ENCODE results near the genes TBX1, TXNRD2, DGCR8 and ZDHHC8.

- PRO-cap, result no peak
Measured at GRCh38 chr22:19723726-19724726, 687 bp downstream of the GP1BB start.

DNA sequence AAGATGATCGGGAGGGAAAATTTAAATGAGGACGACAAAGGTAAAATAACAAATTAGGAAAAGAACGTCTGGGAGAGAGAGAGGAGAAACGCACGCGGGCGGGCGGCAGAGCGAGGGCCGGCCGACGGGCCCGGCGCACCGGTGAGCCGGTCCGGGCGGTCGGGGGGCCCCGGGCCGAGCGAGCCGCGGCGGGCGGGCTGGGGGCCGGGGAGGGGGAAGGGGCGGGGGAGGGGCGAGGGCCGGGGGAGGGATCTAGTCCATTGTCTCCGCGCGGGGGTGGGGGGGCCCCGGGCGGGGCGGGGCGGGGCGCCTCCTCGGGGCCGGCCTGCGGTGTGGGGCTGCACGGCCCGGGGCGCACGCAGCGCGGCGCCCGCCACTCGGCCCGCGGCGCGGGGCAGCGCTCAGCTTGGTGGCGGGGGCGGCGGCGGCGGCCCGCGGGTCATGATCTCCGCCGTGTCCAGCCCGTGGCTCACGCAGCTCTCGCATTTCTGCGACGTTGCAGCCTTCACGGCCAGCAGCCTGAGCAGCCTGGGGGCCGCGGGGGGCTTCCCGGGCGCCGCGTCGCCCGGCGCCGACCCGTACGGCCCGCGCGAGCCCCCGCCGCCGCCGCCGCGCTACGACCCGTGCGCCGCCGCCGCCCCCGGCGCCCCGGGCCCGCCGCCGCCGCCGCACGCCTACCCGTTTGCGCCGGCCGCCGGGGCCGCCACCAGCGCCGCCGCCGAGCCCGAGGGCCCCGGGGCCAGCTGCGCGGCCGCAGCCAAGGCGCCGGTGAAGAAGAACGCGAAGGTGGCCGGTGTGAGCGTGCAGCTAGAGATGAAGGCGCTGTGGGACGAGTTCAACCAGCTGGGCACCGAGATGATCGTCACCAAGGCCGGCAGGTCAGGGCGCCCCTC lies at the start of gene TBX1:
Gene TBX1 (plus strand): TSS at position 376 of the 893 bp plus-strand sequence.
- PRO-cap, result no peak

DNA sequence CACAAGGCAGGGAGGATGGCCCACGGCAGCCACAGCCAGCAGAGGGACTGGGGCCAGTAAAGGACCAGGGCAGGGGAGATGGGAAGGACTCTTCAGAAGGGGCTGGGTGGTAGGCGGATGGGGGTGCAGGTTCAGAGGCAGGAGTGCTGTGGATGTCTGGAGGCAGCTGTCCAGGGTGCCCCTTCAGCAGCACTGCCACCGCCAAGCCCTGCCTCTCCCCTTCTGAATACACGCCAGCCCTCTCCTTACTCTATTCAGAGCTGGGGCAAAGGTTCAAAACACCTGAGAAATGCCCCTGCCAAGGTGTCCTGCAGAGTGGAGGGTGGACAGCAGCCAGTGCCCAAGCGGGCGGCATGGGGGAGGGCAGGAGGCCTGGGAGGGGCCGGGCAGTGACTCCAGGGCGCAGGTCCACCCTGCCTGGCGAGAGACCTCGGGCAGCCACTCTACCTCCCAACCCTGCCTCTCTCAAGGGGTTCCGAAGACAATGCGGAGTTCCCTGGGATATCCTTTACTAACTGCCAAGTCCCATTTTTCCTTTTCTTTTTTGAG lies 31.9 kb downstream of the GNB1L start:
- PRO-cap, result unidirectional peak, plus-strand start at position 425 of the sequence

- PRO-cap, result no peak
Measured at GRCh38 chr22:19844003-19845079, 10.3 kb downstream of the GNB1L start.

- PRO-cap, result no peak
Measured at GRCh38 chr22:19848271-19849465, 6.0 kb downstream of the GNB1L start.

GRCh38 chr22:19937250-19938038 lies 4.1 kb upstream of the COMT start:
- PRO-cap, result no peak

DNA sequence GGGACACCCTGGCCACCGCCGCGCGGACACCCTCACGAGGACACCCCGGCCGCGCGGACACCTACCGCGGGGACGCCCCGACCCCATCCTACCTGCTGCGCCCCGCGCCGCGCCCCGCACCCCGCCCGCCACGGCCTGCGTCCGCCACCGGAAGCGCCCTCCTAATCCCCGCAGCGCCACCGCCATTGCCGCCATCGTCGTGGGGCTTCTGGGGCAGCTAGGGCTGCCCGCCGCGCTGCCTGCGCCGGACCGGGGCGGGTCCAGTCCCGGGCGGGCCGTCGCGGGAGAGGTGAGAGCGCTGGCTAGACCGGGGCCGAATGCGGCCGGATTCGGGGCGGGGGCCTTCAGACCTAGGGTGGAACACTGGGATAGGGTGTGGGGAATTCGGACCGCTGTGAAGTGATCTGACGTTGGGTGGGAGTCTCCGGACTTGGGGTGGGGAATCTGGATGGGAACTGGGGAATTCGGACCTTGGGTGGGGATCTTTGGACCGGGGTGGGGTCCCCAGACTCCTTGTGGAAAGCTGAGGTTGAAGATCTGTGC lies at the start of gene TXNRD2:
Gene TXNRD2 (minus strand): TSS at position 210 of the 543 bp plus-strand sequence.
- PRO-cap, result bidirectional peak, plus-strand start at position 263 of the sequence, minus-strand start at position 210 of the sequence

- PRO-cap, result unidirectional peak, minus-strand start at chr22:19987167
Measured at GRCh38 chr22:19986856-19987637, 29.6 kb downstream of the ARVCF start.

DNA sequence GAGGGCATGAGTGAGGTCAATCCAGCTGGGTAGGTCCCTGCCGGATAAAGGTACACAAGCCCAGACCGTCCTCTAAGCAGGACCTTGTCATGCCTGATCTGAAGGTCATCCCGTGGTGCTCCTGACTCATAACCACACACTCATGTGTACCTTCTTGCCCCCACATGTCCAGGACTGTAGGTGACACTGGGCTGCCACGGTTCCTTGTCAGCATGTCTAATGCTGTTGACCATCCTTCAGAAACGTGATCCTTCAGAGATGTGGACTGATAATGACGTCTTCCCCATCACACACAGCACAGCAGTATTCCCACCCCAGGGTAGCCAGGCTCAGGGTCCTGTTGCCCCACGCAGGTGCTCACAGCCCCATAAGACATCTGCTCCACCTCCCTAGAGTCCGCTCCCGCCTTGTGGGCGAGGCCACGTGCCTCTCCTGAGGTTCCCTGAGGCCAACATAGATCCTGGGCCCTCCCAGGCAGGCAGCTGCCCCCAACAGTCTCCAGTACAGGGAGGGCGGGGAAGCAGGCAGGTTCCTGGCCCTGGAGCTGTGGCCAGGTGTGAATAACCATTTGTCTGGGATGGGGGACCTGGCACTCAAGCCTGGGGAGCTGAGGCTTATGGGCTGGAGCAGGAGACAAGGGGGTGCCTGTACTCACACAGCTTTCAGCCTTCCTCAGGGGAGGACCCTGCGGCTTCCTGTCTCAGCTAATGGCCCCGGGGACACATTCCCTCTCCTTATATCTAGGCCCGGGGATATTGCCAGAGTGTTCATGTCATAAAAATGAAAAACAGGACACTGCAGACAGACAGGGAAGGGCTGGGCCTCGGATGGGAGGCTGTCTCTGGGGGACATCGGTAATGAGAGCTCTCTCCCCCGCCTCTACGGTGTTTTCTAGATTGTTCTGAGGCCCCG lies 5.8 kb downstream of the ARVCF start:
- PRO-cap, result no peak

GRCh38 chr22:20033060-20033245 lies 12.0 kb downstream of the TANGO2 start:
- PRO-cap, result no peak

- PRO-cap, result bidirectional peak, plus-strand start at chr22:20080041, minus-strand start at chr22:20079923; bidirectional peak, plus-strand start at chr22:20080261, minus-strand start at chr22:20080085; bidirectional peak, plus-strand start at chr22:20080531, minus-strand start at chr22:20080466
Measured at GRCh38 chr22:20079604-20080912, at the start of gene DGCR8. Gene DGCR8 (plus strand): TSS chr22:20080241.

DNA sequence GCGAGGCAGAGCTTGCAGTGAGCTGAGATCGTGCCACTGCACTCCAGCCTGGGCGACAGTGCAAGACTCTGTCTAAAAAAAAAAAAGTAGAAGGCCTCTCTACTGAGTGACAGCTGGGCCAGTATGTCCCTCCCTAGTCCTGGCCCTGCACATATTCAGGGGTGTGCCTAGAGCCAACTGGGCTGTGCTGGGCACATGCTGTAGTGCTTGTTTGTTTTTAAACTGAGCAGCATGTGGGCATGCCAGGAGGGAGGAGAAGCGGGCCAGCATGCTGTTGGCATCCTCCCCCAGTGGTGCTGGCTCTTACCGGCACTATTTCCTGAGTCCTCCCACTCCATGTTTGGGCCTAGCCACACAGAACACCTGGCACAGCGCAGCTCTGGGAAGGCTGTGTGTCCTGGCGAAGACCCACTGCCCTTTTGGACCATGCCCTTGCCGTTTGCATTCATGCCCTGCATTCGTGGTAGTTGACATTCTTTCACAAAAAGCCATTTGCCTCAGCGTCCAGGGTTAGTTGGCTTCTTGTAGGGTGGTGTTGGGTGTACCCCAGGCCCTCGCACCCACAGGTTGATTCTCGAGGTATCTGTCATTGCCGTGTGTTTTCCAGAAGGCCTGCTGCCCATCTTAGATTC lies 13.4 kb downstream of the DGCR8 start:
- PRO-cap, result no peak

GRCh38 chr22:20108347-20109380 lies 7.2 kb upstream of the RANBP1 start:
- PRO-cap, result no peak

- PRO-cap, result bidirectional peak, plus-strand start at chr22:20131811, minus-strand start at chr22:20131707
Measured at GRCh38 chr22:20131452-20132272, at the start of gene ZDHHC8. Gene ZDHHC8 (plus strand): TSS chr22:20131804.

- PRO-cap, result no peak
Measured at GRCh38 chr22:20155171-20155921, 4.5 kb upstream of the CCDC188 start.

DNA sequence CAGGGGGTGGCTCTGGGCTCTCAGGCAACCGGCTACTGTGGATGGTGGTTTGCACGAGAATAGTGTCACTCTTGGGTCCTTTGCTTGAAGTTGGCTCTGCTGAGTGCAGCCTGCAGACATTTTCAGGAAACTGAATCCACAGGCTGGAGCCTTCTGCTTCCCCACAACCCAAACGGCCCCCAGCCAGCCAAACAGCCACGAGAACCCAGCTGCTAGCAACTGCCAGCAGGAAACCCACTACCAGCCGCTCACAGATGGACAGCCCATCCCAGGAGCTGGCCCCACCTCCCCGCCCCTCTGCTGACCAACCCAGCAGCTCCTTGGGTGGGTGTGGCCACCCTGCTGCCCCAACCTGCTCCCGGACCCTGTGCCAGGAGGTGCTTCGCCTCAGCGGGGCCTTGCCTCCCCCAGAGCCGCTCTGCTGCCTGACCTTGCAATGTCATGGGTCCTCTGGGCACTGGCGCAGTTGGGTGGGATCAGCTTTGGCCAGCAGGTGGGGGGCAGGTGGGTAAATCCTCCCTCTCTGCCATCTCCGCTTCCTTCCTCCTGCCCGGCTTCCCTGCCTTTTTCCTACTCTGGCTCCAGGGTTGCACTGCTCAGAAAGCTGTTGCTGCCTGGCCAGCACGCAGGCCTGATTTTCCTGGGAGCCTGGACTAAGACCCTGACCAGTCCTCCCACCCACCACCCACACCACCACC lies 8.3 kb upstream of the CCDC188 start:
- PRO-cap, result no peak

DNA sequence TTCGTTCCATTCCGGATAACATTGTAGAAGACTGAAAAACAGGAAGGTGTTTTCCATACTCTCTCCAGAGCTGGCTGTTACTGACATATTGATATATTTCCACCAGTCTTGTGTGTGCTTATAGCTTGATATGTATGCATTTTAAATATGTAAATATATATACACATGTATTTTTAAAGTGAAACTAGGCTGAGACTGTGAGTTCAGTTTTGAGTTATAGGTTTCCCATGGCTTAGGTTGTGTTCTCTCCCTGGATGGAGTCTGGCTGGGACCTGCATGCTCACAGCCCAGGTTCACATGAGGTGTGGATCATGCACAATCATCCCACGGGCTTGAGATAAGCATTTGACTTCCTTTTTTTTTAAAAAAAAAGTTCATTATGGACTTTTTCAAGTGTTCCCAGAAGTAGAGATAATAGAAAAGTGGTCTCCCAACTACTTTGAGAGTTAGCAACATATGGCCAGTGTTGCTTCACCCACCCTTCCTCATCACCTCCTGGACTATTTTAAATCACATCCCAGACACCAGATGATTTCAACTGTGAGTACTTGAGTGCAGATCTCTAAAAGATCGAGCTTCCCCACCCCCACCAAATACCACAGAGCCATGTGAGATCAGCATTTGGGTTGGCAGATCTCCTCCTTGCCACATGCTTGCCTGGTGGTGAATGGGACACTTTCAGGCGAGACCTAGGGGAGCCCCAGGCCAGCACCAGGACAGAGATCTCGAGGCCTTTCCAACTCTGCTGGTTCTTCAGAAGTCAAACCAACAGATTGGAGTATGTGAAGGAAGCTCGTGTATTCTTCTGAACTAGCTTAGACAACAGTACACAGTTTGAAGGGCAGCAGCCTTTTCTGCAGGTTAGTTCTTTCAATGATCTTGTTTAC lies 15.8 kb downstream of the MED15 start:
- PRO-cap, result no peak

- PRO-cap, result no peak
Measured at GRCh38 chr22:20558142-20558739, 50.8 kb downstream of the MED15 start.

GRCh38 chr22:20671176-20671427 lies 102.8 kb upstream of the SERPIND1 start:
- PRO-cap, result no peak

GRCh38 chr22:20703581-20703816 lies 70.4 kb upstream of the SERPIND1 start:
- PRO-cap, result no peak